Measurements from ENCODE around the genes MLXIP and DIABLO.

DNA sequence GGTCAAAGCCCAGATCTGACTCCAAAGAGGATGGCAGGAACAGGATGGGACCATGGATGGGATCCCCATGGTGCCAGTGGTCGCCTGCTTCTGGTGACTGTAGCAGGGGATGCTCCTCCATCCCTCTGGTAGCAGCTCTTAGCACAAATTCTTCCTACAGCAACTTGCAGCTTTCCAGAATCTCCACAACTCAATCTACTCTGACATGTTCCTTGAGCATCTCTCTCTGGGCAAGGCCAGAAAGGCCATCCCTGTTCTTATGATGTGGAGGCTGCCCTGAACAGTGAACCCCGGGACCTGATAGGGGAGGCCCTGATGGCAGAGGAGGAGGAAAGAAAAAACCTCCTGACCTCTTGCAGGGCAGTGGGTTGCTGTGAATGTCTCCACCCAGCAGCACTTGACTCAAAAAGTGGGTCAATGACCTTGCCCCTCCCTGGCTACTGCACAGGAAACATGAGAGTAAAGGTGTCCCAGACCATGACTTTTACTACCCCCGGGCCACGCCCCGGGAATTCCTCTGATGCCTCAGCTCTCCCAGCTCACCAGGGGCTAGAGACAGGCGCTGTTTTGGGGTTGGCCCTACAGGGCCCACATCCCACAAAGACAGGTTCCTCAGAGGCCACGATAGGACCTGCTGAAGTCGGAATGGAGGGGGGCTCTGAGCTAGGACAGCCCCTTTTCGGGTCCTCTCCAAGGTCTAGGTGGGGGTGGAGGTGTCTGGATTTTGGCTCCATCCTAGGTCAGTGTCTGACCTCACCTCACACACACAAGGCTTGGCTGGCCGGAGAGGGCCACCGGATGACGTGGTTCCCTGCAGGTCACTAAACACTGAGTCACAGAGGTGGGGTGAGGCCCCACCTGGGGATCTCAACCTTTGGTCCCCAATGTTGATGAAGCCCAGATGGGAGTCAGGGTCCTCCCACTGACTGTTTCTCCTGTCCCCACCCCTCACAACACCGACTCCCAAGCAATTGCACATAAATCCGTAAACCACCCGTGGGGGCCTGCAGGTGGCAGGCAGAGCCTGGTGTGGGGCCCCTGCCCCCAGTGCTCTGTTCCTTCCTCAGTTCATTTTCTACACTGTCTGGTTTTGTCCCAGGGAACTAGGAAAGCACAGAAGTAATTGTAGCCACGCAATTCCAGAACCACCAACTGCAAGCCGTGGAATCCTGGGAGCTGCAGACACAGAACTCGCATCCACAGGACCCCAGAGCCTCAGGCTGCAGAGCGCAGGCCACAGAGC lies 1.6 kb downstream of the RHOF start:
- PRO-cap = no peak
- RAMPAGE, long total RNA = no peak

- PRO-cap = bidirectional peak, plus-strand start at chr12:121800883, minus-strand start at chr12:121800567
- RAMPAGE, long total RNA = no peak
Measured at GRCh38 chr12:121800441-121800802, 3.4 kb upstream of the SETD1B start.

DNA sequence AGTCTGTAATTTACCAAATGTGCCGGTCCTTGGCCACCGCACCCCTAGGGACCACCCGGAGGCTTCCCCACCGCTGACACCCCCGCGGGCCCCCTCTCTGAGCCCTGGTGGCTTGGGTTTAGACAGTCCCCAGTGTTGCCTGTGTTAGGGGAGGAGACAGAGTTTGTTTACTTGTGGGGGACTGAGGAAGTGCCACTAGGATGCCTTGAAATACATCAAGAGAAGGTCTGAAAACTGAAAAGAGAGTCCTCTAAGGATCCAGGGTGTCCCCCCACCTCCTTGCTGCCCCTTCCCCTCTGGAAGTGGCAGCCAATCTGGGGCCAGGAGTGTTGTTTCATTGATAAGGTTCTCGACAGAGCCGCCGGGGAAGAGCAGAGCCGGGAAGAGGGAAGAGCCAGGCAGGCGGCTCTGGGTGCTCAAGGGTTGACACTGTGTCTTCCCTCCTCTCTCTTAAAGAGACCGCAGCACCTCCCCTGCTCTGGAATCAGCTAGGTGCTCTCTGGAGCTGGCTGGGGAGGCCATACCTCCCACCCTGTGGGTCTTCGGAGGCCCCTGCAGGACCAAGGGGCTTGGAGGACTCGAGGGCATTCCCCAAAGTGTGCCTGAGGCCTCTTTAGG lies 2.6 kb downstream of the SETD1B start:
- PRO-cap = no peak
- RAMPAGE, long total RNA = no peak

- PRO-cap = no peak
- RAMPAGE, long total RNA = no peak
Measured at GRCh38 chr12:121925154-121925778, 6.9 kb downstream of the CFAP251 start.

- PRO-cap = no peak
- RAMPAGE, long total RNA = no peak
Measured at GRCh38 chr12:122020826-122021083, 929 bp upstream of the BCL7A start.

GRCh38 chr12:122078649-122079528 lies at the start of gene MLXIP:
Gene MLXIP, plus strand, starts transcription at chr12:122078756.
- PRO-cap = bidirectional peak, plus-strand start at chr12:122078756, minus-strand start at chr12:122078543
- RAMPAGE, long total RNA = no peak

DNA sequence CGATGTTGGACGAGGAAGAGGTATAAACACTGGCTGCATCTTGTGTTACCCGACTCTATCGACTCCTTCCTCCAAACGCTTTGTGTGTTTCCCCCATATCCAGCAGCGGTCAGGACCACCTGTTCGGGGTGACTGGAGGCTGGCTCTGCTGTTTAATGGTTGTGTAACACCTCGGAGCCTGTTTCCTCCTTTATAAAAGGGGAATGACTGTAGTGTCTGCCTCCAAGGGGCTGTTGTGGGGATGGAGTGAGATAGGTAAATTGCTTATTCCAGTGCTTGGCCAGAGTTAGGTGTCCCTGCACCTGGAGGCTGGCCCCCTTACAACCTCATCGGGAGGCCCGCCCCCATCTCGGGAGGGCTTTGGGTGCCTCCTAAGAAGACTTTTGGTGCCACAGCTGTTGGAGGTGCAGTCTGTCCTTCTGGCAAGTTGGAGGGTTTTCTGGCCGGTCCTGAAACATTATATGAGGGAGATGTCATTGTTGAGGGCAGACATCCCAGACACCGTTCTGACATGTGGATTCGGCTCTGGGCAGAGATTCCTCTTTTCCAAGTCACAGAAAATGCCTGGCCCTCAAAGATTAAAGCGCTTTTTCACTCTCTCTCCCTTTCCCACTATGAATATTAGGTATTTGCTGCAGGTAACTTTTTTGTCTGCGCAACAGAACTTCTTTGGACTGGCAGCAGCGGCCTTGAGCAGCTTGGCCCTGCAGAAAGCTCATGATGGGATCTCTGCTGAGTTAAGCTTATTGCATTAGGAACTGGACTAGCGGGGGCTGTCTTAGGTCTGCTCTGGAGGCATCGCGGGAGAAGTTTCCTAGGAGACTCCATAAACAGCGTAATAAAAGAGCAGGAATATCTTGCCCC lies 1.2 kb downstream of the MLXIP start:
- PRO-cap = no peak
- RAMPAGE, long total RNA = no peak

- PRO-cap = no peak
- RAMPAGE, long total RNA = no peak
Measured at GRCh38 chr12:122087202-122087598, 8.6 kb downstream of the MLXIP start.

GRCh38 chr12:122093034-122093602 lies 14.6 kb downstream of the MLXIP start:
- PRO-cap = no peak
- RAMPAGE, long total RNA = no peak

GRCh38 chr12:122124049-122124810 lies 45.7 kb downstream of the MLXIP start:
- PRO-cap = no peak
- RAMPAGE, long total RNA = no peak

DNA sequence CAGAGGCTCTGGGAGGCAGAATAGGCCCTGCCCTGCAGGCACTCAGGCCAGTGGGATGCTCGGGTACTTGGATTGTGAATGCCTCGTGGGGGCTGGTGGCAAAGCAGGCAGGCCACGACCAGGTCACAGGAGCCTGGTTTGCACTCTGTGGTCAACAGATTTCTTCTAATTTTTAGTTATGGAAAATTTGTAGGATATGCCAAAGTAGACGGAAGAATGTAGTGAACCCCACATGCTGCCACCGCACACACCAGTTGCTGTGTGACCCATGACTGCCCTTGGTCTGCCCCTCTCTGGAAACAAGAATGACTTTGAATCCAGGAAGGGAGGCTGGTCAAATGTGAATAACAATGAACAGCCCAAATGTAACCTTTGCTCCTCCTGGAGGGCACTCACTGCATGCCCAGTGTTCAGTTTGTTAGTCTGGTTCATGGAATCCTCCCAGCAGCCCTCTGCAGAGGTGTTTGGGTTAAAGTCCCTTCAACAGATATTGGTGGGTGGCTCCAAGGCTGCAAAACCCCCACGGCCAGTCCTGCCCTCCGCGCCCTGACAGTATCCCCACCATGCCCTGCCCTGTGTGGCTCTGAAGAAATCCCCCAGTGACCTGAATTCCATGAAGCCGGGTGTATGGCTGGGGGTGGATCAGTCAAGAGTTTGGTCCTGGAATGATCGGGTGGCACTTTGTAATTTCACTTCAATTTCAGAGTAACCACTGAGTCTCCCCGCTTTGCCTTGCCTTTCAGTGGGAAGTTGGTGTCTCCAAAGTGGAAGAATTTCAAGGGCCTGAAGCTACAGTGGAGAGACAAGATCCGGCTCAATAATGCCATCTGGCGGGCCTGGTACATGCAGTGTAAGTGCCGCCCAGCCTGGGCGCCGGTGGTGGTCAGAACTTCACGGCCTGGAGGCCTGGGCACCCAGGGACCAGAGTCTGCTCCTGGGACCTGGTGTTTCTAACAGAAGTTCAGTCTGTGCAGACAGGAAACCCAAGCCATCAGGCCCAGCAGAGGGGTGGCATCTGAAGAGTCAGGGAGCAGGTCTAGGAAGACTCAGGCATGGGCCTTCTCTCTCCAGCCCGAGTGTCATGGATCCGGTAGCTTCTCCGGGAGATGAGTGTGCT lies 47.1 kb downstream of the IL31 start:
- PRO-cap = no peak
- RAMPAGE, long total RNA = no peak

- PRO-cap = no peak
- RAMPAGE, long total RNA = no peak
Measured at GRCh38 chr12:122145716-122146310, 28.2 kb downstream of the IL31 start.

- PRO-cap = no peak
- RAMPAGE, long total RNA = no peak
Measured at GRCh38 chr12:122204979-122205746, 1.7 kb downstream of the B3GNT4 start.

- PRO-cap = unidirectional peak, minus-strand start at chr12:122226052
- RAMPAGE, long total RNA = start-site peak on the minus strand at chr12:122226022-122226041, 132 and 109 reads in 2 replicates
Measured at GRCh38 chr12:122225517-122226702, at the start of gene DIABLO. Gene DIABLO, minus strand, starts transcription at chr12:122226052.

DNA sequence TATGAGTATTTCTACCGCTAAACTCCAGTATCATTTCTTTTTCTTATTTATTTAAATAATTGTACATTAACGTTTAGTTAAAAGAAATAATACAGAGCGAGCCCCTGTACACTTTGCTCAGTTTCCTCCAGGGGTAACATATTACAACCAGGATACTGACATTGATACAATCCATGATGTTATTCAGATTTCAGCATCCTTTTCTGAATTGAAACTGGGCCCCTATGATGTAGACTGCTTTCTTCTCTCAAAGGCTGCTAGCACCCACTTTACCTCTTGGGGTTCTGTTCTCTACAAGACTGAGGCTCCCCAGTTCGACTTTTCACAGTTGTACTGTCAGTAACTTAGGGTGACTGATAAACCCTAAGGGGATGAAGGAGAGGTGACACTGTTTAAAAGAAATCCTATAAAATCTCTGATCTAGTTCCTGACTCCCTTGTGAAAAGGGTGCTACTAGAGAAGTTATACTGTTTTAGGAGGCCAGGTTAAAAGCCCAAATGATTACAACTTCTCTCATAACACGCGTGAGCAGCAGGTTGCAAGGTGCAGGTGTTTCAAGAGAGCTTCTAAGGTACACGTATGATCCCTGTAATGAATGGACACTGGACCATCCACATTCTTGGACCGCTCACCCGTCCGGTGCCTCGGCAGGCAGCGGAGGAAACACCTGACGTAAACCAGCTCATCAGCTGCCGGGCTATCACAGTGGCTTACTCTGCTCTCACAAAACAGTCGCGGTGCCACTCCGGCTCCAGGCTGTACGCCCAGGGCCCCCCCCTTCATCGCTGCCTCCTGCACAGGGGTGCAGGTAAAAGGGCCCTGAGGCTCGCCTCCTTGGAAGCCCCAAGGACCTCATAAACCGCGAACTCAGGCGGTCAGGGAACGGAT lies 687 bp downstream of the VPS33A start:
- PRO-cap = bidirectional peak, plus-strand start at position 731 of the sequence, minus-strand start at position 653 of the sequence
- RAMPAGE, long total RNA = no peak

GRCh38 chr12:122319227-122319542 lies 52.9 kb upstream of the VPS33A start:
- PRO-cap = no peak
- RAMPAGE, long total RNA = no peak

- PRO-cap = no peak
- RAMPAGE, long total RNA = no peak
Measured at GRCh38 chr12:122322526-122323065, 56.3 kb upstream of the VPS33A start.

DNA sequence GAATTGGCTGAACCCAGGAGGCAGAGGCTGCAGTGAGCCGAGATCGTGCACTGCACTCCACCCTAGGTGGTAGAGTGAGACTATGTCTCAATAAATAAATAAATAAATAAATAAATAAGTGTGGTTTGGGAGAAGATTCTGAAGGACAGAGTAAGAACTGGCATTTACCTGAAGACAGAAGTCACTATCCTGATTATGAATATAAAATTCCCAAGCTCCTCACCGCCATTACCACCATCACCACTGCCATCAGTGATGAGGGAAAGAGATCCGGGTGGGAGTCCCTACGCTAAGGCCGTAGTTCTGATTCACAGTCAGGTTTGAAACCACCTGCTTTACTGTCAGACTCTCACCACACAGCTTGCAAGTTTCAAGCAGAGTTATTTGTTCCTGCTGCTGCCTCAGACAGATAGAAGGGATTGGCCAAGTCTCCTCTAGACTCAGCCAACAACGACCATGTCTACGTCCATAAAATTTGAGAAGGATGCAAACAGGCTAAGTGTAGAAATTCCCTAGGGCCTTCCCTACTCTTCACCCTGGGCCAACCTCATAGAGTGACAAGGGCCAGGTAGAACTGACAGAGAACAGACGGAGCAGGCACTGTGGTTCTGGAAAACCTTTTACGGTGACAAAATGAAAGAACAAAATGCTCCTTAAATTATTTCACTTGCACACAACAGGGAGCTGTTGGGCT lies 39.7 kb downstream of the CLIP1 start:
- PRO-cap = no peak
- RAMPAGE, long total RNA = no peak

DNA sequence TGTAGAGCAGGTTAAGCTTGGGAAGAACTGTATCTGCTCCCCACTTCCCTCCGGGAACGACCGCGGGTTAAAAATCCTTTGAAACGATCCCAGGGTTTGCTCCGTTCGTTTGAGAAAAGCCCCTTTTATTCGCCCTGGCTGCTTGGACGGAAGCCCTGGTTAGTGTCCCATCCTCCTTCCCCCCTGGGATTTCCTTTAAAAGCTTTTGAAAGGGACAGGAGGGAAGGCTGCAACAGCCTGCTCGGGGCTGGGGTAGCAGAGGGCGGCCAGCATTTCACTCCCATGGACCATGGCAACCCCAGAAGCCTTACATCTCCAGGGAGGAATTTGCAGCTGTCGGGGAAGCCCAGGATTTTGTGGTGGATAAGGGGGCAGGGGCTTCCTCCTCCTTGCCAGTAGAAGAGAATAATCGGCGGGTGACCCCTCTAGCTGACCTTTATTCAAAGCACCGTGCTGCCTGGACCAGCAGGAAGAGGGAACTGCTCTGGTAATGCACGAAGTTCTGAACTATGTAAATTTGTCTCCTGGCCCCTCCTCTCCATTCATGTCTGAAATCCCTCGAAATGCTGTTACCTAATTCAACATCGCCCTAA lies 831 bp upstream of the CLIP1 start:
- PRO-cap = no peak
- RAMPAGE, long total RNA = no peak

GRCh38 chr12:122464158-122465174 lies 36.3 kb downstream of the ZCCHC8 start:
- PRO-cap = no peak
- RAMPAGE, long total RNA = no peak

Data from Karpas-422 (cell line).